Temporal lobe (tissue), 2 donors: Measurements from ENCODE around the gene TACR3.

DNA sequence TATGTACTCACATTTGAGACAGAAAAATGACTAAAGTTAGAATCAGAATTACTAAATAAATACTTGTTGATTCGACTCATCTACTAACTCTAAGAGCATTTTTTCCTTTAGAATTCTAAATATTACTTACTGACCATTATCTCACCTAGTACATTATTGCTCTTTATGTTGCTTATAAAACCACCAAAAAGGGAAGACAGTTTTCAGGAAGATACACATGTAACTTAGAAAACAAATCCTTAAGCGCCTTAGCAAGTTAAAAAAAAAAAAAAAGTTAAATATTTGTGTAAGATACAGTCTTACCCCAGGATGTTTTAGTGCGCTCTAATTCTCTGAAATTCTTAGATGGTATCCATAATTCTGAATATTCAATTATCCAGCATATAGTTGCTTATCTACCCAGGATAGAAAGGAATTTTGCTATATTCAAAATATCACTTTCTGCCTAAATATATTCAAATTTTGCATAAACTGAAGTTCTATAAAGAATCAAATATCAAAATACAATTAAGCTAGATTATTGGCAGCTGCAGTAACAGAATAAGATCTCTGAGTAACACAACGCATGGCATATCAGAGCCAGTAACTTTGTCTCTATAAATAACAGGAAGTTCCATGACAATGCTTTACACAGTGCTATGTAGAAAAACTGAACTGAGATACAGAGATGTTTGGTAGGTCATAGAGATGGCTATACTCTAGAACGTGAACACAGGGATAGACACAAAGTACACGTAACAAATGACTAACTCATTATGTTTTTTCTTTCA, 18.4 kb downstream of the UBE2D3 start:
- RAMPAGE, long total RNA, result no peak

- RAMPAGE, long total RNA, result no peak
These were observed 1.0 kb downstream of the UBE2D3 start for GRCh38 chr4:102826459-102826635.

DNA sequence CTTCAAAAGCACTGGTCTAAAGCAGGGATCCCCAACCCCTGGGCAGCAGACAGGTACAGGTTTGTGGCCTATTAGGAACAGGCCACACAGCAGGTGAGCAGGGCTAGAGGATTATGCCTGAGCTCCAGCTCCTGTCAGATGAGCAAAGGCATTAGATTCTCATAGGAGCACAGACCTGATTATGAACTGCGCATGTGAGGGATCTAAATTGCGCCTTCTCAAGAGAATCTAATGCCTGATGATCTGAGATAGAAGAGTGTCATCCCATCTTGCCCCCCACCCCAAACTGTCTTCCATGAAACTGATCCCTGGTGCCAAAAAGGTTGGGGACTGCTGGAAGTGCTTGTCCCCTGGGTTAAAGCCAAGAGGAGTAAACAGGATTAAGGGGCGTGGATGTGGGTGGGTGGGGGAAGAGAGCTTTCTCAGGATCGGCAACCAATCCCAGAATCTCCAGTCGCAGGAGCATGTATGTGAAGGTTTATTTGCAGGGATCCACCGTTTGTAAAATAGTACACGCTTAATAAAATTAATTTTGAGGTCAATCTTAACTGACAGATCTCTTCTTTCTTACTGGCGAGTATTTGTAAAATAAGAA, 648 bp downstream of the SLC9B1 start:
- RAMPAGE, long total RNA, result no peak

- RAMPAGE, long total RNA, result no peak
These were observed 5.9 kb upstream of the SLC9B2 start for GRCh38 chr4:103082491-103082793.

DNA sequence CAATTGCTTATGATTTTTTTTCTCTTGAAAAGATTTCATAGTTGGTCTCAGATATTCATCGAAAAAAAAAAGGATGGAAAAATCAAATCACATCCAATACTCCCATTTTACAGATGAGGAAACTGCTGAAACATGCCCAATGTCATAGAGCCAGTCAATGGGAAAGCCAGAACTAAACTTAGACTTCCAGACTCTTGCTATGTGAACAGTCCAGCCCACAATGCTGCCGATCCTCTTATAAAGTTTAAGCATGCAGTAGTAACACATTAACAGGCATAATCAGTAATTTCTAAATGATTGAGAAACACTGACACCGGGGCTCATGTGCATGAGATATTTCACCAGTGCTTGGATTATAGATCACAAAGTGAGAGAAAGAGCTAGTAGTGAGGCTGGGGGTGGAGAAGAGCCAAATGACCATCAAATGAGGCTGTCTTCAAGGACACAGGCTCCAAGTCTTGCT, 2.6 kb downstream of the BDH2 start:
- RAMPAGE, long total RNA, result no peak

DNA sequence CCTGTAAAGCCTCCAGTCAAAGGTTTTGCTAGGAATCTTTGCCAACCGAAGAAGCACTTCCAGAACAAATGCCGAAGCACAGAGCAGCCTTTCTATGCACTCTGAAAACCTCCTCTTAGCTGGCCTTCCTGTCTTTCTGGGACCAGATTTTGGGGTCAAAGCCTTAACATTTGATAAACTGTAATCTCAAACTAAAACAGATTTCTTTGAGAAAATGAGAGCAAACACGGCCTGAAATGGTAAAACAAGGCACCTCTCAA, 534 bp downstream of the BDH2 start:
- RAMPAGE, long total RNA, result no peak

DNA sequence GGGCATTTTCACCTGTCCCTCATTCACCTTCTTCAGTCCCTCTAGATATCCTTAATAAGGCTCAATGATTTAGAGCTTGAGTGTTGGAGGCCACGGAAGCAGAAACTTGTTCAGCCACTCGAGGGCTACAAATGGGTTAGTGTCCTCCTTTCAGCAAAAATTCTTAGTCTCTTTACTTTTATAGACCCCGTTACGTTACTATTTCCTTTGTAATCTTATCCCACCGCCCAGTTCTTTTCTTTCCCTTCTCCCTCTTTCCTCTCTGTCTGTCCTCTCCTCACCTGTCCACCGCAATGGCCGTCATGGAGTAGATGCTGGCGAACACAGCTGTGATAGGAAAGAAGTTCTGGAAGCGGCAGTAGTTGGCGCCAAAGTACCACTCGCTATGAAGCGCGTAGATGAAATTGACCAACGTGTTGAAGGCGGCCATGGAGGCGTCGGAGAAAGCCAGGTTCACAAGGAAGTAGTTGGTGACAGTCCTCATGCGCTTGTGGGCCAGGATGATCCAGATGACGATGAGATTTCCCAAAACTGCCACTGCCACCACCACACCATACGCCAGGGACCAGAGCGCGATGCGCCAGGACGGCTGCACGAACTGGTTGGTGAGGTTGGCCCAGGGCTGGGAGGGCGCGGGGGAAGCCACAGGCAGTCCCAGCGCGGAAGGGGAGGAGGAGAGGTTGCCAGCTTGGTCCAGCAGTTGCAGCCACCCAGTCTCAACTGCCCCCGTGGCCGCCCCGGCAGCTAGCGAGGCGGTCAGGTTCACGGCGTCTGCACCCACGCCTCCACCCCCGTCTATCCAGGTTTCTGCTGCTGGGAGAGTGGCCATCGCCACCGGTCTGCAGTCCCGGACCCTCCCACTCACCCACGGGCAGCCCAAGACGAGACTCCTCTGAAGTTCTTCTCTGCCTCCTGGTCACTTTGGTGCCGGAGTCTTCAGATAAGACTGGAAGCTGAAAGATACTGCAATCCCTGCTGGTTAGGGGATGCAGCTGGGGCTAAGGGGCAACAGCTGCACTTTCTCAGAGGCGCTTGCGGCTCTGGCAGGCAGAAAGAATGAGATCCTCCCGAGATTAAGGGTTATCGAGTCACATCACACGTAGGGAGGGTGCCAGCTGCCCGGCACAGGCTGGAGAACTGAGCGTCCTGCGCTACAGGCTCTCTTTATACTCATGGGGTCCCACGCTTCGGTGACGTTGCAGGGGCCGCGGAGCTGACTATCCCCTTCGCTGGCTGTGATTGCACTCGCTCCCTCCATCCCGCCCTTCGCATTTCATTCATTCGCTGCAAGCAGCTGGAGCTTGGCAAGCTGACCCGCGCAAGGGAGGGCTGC, at the start of gene TACR3:
TSS of gene TACR3 (minus strand) at position 1,139 of the 1,333 bp plus-strand sequence.
- RAMPAGE, long total RNA, result no peak

GRCh38 chr4:104591693-104592039, 97.0 kb upstream of the CXXC4 start:
- RAMPAGE, long total RNA, result no peak

DNA sequence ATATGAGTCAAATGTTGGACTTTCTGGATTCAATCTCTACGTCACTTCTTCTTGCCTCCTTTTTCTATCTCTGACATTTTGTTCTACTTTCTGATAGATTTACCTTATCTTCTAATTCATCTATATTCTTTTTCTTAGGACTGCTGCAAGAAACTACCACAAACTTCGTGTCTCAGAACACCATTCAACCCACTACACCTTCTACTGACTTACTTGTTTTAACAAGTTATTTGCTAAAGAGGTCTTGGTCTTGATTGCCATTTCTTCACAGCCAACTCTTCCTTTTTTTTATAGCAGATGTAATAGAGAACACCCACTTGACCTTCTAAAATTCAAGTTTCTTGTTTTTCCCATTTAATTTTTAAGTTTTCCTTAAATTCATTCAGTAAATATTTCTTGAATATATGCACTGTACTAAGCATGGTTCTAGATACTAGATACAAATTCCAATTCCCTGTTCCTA, 7.9 kb downstream of the PPA2 start:
- RAMPAGE, long total RNA, result no peak

DNA sequence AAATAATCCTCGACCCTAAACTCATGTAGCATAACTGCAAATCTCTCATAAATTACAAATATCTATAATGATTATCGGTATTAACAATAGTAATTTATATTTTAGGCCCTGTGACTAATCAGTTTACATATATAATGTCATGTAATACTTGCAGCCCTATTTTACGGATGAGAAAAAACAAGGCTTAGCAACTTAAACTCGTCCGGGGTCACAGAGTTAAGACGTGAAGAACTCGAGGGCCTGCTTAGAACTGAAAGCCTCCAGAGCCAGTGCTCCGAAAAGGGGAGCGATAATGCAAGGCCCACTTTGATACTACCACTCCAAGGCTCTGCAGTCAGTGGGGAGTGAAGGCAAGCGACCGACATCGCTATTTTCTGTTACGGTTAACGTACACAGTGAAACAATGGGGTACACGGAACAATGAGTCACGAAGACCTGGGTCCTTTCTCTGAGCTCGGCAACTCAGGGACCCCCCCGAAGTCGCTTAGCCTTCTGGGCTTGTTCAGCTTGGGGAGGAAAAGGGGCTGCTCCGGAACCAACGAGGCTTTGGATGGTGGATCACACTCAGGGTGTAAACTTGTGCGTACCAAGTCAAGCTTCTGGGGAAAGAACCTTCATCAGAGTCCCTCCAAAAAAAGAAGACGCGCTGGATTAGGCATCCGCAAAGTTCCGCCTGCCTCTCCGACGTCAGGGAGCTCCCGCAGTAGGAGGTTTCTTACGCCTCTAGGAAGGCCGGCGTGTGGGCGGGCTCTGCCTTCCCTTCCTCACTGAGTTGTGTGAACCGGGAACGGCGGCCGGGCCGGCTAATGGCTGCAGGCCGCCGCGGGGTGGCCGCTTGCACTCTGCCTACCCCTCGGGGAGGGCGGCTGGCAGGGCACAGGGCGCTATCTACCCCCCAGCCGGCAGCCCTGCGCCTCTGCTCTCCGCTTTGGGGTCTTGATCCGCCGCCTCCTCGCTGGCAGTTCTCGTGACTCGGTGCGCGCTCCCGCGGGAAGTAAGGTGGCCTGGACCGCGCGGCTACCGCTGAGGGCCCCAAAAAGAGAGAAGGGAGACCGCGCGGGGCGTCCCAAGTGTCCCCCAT, 769 bp downstream of the PPA2 start:
- RAMPAGE, long total RNA, result no peak

DNA sequence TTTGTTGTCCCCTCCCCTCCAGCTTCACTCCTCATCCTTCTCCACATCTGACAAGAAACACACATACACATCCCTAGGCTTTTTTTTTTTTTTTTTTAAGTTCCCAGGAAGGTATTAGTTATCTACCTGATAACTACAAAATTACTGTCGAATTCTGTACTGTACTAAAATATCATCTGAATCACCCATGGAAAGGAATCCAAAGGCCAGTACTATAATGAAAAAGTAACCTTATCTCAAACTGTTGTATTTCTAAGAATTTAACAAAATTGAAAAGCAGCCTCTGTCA, 7.4 kb downstream of the INTS12 start:
- RAMPAGE, long total RNA, result no peak

GRCh38 chr4:106072407-106073160, 177.3 kb downstream of the NPNT start:
- RAMPAGE, long total RNA, result no peak

GRCh38 chr4:107283606-107283985, 247.5 kb upstream of the DKK2 start:
- RAMPAGE, long total RNA, result no peak

DNA sequence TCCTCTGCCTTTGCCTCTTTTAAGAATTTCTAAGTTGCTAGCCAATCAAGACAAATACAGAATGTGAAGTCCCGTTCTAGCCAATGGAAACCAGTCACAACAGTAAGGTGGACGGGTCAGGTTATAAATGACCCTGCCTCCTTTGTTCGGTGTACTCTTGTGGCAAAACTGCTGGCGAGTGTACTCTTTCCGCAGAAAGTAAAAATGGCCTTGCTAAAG, 1.7 kb upstream of the HADH start:
- RAMPAGE, long total RNA, result no peak

- RAMPAGE, long total RNA, result no peak
These were observed 55.3 kb downstream of the LEF1 start for GRCh38 chr4:108113232-108113980.

DNA sequence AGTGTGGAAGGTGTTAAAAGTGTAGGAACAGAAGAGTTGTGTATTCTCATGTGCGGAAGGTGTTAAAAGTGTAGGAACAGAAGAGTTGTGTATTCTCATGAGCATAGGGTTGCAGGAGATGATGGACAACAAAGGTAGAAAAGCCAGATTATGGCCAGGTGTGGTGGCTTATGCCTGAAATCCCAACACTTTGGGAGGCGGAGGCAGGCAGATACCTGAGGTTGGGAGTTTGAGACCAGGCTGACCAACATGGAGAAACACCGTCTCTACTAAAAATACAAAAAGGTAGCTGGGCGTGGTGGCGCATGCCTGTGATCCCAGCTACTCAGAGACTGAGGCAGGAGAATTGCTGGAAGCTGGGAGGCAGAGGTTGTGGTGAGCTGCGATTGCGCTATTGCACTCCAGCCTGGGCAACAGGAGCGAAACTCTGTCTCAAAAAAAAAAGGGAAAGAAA, 2.5 kb downstream of the RPL34 start:
- RAMPAGE, long total RNA, result no peak

GRCh38 chr4:108651221-108651900, 962 bp downstream of the OSTC start:
- RAMPAGE, long total RNA, result no peak

DNA sequence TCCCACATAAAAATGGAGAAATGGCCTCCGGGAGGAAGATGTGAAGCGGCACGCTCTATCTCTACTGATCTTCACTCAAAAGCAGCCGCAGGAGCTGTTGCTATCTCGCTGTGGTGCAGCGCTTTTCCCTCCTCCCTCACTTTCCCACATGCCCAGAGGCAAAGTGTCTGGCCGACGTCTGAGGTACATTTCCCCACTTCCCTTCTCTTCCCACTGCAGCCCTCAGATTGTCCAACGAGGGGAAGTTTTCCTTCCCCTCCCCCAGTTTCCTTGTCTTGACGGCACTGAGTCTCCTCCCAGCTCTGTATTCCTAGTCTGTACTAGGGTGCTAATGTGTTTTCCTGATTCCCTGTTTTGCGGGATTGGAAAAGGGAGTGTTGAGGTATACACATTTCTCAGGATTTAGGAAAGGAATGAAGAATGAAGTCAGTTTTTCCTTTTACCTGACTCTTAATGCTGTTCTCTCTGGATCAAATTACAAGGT, 729 bp upstream of the COL25A1 start:
- RAMPAGE, long total RNA, result no peak

- RAMPAGE, long total RNA, result no peak
These were observed 11.3 kb upstream of the MCUB start for GRCh38 chr4:109548618-109549186.

GRCh38 chr4:110066010-110066214, 132.5 kb downstream of the ELOVL6 start:
- RAMPAGE, long total RNA, result no peak